ENCODE measurements around a stretch of chr6.

DNA sequence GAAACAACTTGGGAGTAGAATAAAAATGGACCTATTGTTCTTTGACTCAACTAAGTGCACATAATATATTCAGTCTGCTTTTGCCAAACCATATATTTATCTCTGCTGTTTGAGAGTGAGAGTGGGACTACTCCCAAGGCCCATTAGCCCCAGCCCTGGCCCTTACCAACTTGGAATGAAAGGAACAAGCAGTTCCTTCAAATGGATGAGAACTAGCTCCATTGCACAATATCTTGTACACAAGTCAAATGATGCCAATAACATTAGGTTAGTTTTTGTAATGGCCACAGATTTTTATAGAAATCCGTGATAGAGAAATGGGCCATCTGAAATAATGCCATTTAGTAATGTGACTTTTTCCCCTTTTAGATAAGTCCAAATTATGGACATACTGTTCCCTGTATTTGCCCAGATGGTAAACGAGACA, 117.0 kb downstream of the MAP3K7 start:
- PRO-cap, result no peak

DNA sequence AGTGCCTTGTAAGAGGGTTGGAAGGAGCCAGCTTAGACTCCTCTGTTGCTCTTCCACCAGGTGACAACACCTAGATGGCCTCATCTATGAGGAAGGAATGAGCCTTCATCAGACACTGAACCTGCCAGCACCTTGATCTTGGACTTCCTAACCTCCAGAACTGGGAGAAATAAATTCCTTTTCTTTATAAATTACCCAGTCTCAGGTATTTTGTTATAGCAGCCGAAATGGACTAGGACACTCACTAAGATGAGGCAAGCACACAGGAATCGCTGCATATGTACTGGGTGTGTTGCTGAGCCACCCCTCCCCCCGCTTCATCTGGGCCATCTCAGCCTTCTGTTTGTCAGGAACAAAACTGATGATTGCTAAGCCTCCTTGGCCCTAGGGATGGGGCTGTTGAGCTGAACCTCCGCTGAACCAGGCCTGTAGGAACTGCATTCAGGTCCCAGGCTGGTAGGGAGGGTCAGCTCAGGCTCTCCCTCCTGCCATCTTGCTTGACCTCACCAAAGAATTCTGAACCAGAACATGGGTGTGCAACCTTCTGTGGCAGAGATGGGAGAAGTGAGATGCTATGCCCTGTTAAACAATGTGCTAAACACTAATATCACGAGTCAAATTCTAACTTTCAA, 108.6 kb downstream of the MAP3K7 start:
- PRO-cap, result unidirectional peak, plus-strand start at position 440 of the sequence

DNA sequence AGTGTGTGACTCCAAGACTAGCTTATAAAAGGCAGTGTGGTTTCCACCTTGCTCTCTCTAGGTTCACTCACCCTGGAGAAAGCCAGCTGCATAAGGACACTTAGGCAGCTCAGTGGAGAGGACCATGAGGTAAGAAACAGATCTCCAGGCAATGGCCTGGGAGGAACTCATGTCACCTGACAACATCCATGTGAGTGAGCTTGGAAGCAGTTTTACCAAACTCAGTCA, 984.3 kb upstream of the MAP3K7 start:
- PRO-cap, result no peak

DNA sequence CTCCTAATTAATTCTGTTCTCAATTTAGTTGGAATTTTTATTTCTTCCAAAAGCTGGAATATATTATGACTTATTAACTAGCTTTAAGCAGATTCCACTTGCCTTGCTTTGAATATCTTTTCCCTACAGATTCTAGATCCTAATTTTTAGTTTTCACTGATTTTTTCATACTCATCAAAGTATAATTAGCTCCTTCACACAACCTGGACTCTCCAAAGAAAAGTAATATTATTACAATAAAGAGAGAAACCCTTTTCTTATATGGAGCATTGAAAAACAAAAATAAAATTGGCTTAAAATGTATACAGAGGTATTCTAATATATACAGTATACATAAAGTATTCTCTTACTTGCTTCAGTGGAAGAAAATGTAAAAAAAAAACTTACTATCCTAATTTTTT, 894.6 kb downstream of the EPHA7 start:
- PRO-cap, result no peak

- PRO-cap, result no peak
These were observed 695.7 kb downstream of the EPHA7 start for GRCh38 chr6:92723514-92724129.

GRCh38 chr6:93636909-93637775, 217.8 kb upstream of the EPHA7 start:
- PRO-cap, result unidirectional peak, plus-strand start at chr6:93637232

DNA sequence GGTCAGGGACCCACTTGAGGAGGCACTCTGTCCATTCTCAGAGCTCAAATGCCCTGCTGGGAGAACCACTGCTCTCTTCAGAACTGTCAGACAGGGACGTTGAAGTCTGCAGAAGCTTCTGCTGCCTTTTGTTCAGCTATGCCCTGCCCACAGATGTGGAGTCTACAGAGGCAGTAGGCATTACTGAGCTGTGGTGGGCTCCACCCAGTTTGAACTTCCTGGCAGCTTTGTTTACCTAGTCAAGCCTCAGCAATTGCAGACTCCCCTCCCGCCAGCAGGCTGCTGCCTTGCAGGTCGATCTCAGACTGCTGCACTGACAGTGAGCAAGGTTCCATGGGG, 21.9 kb upstream of the UFL1 start:
- PRO-cap, result no peak

- PRO-cap, result unidirectional peak, plus-strand start at chr6:97282599
These were observed 718 bp downstream of the MMS22L start for GRCh38 chr6:97282220-97282776.

DNA sequence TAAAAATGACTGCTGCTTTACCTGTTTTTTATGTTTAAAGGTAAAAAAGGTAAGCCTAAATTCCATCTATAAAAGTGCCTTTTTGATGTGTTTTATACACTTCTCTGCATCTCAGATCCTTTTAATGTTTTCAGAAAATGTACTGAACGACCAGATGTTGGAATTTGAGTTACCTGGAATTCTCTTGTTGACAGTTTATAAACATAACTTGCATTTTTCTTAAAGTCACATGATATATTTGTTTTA, 124.2 kb upstream of the MMS22L start:
- PRO-cap, result no peak

- PRO-cap, result unidirectional peak, plus-strand start at chr6:98036567
These were observed 753.5 kb upstream of the MMS22L start for GRCh38 chr6:98036475-98036900.

DNA sequence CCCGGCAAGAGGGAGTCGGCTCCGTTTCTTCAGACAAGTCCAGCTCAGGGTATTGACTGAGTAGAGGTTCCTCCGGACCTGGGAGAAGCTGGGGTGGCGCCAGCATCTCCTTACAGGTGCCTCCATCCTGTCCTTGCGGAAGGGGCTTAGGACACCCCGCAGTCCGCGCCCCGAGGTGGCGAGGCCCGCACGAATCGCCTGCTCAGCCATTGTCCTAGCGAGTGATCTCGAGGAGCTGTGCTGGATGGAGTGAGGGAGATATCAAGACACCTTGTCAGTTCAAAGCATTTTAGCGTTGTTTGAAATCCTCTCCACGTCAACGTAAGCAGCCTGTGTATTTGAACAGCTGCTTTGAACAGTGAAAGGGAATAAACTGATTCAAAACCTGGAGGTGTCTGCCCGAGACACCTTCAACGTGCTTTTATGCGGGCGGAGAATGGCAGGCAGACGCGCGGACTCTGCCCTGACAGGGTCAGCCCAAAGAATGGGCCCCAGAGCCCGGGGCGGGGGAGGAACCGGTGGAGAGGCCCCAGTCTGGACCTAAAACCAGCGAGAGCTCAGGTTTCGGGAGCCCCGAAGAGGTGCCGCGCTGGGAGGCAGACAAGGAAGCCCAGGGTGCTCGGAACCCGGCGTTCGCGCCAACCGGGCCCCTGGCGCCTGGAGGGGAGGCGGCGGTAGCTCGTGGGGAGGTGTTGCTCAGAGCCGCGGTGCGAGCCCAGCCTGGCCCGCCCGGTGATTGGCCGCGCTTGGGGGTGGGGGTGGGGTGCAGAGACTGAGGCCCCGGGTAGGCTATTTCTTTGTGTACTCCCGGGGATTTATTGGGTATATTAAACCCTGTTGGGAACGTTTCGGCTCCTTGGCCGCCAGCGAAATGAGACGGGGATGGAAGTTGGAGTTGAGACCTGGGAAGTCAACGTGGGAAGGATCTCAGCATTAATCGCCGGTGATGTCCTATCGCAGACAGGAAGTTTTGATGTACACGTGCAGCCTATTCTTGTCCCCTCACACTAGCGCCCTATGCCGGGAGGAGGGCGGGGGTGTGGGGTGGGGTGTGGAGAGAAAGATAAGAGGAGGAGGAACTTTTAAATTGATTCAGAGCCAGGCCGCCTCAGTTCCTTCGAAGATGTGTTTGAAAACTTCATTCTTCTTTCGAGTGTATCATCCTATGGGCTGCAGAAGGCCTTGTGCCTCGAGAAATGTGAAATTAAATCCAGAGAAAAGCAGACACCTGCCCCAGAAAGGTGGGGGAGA, 2.9 kb upstream of the POU3F2 start:
- PRO-cap, result no peak

GRCh38 chr6:98835590-98836471, 1.5 kb downstream of the POU3F2 start:
- PRO-cap, result no peak

- PRO-cap, result bidirectional peak, plus-strand start at chr6:99348557, minus-strand start at chr6:99348503
These were observed 1.2 kb downstream of the FAXC start for GRCh38 chr6:99348187-99348694.

GRCh38 chr6:99402459-99403235, 8.7 kb upstream of the COQ3 start:
- PRO-cap, result no peak

- PRO-cap, result no peak
These were observed 9.8 kb downstream of the PNISR start for GRCh38 chr6:99415238-99415869.

DNA sequence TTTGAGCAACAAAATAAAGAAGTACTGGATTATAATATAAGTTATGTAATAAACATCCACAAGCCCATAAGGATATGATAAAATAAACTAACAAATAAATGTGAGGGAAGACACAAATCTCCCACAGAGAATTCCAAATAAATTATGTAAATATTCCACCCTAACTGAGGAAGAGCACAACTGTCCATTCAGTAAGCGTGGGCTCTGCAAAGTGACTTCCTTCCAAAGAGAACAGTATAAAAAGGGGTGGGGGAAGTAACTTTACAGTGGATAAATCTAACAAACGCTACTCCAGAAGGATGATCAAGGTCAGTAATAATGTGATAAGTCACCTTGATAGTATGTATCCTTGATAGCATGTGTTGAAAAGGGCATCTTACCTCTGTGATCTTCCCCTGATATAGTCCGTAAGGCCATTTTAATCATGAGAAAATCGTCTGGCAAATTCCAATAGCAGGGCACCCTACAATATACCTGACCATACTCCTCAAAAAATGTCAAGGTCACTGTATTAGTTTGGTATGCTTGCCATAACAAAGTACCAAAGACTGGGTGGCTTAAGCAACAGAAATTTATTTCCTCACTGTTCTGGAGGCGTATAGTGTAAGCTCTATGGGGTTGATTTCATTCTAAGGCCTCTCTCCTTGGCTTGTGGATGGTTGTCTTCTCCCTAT, 1.7 kb downstream of the PNISR start:
- PRO-cap, result no peak

DNA sequence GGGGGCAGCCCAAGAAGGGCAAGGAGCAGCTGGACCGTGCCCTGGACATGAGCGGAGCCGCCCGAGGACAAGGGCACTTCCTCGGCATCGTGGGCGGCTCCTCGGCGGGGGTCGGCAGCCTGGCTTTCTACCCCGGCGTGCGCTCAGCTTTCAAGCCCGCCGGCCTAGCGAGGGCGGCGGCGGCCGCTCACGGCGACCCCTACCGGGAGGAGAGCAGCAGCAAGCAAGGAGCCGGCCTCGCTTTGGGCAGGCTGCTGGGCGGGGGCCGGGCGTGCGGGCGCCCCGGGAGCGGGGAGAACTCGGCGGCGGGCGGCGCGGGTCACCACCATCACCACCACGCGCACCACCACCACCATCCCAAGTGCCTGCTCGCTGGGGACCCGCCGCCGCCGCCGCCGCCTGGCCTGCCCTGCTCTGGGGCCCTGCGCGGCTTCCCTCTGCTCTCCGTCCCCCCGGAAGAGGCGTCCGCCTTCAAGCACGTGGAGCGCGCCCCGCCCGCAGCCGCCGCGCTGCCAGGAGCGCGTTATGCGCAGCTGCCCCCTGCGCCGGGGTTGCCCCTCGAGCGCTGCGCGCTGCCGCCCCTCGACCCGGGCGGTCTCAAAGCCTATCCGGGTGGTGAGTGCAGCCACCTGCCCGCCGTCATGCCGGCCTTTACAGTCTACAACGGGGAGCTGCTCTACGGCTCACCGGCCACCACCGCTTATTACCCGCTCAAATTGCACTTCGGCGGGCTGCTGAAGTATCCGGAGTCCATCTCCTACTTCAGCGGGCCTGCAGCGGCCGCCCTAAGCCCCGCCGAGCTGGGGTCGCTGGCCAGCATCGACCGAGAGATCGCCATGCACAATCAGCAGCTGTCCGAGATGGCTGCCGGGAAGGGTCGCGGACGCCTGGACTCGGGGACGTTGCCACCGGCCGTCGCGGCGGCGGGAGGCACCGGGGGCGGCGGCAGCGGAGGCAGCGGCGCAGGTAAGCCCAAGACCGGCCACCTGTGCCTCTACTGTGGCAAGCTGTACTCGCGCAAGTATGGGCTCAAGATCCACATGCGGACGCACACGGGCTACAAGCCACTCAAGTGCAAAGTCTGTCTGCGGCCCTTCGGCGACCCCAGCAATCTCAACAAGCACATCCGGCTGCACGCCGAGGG, 7.1 kb downstream of the PRDM13 start:
- PRO-cap, result unidirectional peak, minus-strand start at position 458 of the sequence

DNA sequence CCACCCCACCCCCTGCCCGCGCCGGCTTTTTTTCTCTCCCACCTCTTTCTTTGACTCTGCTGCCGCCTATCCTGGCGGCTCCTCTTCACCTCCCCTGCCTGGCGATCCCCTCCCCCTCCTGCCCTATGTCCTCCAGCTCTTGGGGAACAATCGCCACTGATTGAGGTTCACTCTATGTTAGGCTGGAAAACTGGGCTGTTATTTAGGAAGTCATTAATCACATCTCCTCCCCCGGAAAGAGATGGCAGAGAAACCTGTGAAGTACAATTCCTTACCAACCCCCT, 836 bp upstream of the LIN28B start:
- PRO-cap, result bidirectional peak, plus-strand start at position 156 of the sequence, minus-strand start at position 58 of the sequence

DNA sequence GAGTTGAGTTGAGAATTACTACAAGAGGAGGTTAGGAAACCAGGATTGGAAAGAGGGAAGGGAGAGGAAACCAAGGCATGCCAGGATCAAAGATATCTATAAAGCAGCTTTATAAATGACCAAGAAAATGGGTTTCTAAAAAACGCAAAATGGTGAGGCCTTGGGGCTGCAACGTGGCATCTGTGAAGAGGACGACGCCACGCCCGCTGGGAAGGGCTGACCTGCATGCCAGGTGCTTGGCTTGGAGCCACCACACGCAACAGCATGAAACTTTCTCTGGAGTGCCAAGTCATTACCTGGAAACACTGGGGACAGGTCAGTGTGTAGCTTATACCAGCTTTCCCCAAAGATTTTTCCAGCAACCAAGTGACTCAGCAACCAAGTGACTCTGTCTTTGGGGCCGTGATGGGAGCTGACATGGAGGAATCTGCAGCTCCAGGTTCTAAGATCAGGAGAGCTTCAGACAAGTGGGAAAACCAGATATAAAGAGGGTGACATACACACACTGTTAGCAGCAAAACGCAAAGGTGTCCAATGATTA, 39.6 kb downstream of the BVES start:
- PRO-cap, result no peak

DNA sequence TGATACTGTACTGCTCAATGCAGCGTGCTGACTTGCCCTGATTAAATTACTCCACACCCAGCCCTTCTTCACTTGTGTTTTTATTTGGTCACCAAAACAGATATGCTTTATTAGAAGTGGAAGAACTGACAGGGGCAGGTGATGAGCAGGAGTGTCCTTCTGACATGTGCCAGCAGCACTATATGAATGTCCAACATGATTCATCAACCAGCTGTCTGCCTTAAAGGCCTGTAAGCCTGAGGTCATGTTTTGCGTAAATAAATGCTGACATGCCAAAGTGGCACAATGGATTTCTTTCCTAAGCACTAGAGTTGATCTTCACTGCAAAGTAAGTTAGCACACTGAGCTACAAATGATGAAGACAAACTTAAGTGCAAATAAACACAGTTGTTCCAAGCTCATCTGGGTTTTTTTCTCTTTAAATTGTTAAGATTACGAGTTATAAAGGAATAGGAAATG, 15.3 kb downstream of the POPDC3 start:
- PRO-cap, result no peak